SJCRH30 (cell line): ENCODE data around the genes CLK4 and ZNF354C.

- RAMPAGE, long total RNA = no peak
Observed at GRCh38 chr5:178240706-178241130, 8.1 kb upstream of the PHYKPL start.

DNA sequence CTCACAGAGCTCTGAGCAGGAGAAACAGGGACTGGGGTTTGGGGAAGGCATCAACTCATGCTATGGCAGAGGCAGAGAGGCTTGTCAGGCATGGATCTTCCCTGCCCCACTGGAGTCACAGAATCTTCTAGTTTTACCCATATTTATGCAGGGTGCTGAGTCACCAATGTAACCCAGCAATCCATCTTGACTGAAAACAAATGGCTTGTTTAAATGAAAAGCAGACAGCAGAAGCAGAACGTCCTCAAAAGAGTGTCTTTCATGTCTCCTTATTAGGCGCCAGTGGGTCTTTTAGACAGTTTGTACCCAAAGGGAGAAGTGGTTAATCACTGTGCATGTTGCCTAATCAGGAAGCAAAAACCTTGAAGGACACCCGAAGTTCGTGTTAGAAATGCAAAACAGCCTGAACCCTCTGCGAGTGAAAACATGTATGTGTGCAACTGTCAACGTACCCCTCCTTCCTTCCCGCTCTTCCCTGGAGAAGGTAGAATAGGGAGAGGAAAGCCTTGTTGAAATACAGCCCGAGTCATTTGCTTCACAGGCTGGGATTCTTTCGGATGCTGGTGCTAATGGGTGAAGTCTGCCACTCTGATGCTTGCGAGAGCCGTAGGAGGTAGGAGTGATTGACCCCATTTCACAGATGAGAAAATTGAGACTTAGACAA is 112.8 kb downstream of the COL23A1 start:
- RAMPAGE, long total RNA = no peak

- RAMPAGE, long total RNA = no peak
Observed at GRCh38 chr5:178491149-178491602, 99.0 kb downstream of the COL23A1 start.

- RAMPAGE, long total RNA = no peak
Observed at GRCh38 chr5:178527185-178527866, 62.9 kb downstream of the COL23A1 start.

GRCh38 chr5:178626937-178627678 is at the start of gene CLK4:
Gene CLK4 (minus strand): TSS chr5:178627050.
- RAMPAGE, long total RNA = start-site peak on the minus strand at chr5:178627016-178627044, 170 and 22 reads in 2 replicates

DNA sequence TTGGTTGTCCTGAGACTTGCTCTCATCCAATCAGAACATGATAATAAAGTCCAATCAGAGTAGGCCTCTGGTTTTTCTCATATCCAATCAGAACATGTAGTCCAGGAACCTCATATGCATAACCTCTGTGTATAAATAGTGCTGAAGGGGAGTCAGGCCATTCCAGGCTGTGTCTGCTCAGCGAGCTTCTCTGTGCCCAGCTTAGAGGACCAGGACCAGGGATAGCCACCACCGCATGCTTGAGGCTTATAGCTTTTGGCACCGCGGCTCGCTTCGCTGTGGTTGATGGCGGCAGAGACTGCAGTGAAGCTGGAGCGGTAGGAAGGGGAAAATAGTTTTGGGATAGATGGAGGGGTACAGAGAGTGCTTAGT is 26.8 kb upstream of the ZNF354B start:
- RAMPAGE, long total RNA = no peak

DNA sequence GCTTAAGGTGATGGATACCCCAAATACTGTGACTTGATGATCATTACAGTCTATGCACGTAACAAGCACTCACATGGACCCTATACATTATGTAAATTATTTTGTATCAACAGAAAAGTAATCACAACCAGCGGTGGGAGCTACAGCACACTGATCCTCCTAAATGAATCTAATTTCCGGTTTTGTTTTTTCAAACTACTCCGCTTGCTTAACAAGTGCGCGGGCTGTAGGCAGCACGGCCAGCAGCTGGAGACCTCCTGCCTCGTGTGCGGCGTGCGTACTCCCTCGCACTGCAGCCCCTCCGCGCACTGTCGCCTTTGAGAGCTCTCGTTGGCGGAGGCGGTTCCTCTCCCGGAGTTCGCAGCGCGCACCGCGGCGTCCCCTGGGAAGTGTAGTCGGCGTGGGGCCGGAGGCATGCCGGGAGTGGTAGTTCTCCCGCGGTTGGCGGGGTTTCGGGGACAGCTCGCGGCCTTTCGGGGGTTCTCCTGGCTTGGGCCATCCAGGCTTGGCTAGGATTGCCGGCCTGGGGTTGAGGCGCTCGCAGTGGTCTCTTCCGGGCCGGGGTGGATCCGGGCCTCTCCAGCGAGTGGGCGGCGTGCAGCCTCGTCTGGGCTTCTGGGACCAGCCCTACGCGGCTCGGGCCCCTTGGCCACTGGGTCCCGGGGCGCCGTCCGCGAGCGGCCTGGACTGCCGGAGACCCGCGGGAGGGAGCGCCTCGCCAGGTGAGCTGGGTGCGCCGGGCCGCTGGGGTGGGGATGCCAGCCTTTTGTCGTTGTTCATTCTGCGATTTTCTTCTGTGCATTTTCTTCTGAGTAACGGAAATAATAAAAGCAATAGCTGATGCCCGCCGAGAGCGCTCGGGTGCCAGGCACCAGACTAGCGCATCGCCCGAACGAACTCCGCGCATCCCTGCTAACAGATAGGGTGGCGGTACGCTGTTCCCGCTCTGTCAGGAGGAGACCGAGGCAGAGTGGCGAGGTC is at the start of gene ZNF354C:
ZNF354C (plus strand) TSS at position 429 of the 981 bp plus-strand sequence.
- RAMPAGE, long total RNA = no peak

GRCh38 chr5:179113133-179113743 is 53.1 kb downstream of the ZNF354C start:
- RAMPAGE, long total RNA = no peak

DNA sequence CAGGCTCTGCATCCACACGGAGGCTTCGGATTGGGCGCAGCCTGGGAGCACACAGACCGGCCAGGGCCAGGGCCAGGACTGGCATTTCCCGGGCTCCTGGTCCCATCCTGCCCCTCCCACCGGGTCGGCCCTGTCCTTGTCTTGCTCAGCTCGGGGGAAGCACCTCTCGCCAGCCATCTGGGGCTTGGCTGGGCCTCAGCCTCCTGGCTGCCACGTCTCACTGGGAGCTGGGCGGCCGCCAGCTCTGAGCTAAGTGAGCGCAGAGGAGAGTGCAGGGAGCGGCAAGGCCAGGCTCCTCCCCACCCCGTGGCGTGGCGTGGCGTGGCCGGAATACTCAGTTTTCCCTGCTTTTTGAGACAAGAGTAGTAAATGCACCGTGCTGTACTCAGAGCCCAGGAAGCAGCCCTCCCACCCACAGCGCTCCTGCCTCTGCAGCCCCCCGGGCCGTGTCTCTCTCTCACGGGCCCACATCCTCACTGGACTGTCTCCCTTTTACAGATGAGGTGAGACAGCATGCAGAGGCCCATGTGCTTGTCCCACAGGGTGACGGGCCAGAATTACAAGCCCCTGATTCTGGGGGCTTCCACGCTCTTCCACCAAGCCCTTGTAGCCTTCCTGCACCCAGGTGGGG is 31.0 kb downstream of the ADAMTS2 start:
- RAMPAGE, long total RNA = no peak

DNA sequence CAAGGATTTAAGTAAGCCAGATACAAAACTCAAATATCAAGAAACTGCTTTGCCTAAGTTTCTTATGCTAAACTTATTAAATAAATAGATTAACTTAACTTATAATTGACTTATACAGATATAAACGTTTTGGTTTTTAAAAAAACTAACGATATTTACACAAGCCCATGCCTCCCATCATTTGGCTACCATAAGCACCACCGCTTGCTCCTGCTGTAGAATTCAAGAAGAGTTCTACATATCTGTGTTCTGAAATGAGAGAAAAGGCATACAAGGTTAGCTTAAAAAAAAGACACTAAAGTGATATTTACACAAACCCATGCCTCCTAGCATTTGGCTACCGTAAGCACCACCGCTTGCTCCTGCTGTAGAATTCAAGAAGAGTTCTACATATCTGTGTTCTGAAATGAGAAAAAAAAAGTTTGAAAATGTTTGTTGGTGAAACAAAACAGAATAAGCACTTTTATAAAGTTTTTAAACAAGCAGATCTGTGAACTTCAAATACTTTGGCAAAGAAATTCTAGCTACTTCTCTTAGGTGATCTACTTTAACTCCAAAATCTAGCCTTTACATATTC is 6.7 kb downstream of the HNRNPH1 start:
- RAMPAGE, long total RNA = no peak

DNA sequence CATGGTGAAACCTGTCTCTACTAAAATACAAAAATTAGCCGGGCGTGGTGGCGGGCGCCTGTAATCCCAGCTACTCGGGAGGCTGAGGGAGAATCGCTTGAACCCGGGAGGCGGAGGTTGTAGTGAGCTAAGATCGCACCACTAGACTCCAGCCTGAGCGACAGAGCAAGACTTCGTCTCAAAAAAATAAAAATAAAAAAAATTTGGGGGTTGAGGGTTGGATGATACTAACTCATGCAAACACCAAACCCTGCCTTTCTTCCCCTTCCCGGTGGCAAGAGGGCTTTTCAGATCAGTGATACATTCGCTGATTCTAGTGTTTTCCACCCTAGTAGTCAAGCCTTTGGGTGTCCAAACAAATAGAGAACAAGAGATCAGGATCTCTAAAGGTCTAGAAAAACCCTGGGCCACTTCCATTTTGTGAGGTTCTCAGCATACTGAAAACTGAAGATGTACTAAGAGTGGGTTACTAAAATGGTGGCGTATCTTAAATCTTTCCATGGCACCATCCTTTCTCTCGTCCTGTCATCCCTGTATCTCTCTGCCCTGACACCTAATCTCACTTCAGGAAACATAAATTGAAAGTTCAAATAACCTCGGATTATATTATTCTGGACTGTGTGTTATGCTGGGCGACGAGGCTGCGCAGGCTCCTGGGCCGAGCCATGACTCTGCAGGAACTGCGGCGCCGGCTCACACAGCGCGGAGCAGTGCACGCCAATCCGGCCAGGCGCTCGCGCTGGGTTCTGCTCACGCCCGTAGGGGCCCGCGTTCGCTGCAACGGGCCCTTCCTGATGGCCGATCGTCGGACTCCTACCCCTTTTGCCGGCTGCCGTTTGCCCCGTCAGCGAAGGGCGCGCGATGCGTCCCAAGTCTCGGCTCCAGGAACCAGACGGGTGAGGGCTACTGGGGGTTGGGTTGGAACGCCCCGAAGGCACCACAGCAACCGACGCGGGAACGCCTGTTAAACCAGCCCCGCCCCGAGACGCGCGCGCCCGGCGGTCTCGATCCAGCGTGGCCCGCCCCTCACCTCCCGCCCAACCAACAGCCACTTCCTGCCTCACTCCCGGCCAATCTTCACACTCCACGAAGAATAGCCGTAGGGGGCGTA is 704 bp upstream of the CANX start:
- RAMPAGE, long total RNA = start-site peak on the minus strand centred at position 902 of the sequence, 93 bp wide, 30 and 11 reads in 2 replicates

GRCh38 chr5:179759887-179760502 is 27.4 kb downstream of the MAML1 start:
- RAMPAGE, long total RNA = no peak

DNA sequence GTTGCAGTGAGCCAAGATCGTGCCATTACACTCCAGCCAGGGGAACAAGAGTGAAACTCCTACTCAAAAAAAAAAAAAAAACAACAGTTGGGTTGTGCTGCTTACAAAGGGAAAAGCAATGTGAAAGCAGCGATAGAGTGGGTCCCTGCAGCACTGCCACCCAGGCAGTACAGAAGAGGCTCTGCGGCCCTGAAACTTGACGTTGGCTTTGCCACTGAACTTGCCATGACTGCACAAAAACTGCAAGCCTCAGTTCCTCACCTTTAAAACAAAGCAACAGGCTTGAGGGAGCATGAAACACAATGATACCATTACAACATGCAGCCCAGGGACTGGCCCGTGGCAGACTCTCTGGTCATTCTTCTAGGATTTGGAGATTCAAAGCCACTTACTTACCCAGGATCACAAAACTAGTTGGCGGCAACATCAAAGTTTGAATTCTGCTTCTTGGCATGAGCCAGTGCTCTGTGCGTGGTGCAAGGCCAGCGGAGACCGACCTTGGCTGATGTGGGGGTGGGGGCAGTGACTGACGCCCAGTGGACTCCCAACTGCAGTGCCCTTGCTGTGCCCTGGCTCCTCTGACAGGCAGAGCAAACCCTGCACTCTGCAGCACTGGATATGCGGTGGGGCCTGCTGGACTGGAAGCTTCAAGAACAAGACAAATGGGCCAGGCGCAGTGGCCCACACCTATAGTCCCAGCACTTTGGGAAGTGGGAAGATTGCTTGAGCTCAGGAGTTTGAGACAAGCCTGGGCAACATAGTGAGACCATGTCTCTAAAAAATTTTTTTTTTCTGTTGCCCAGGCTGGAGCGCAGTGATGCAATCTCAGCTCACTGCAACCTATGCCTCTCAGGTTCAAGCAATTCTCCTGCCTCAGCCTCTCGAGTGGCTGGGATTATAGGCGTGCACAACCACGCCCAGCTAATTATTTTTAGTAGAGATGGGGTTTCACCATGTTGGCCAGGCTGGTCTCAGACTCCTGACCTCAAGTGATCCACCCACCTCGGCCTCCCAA is 18.8 kb downstream of the SQSTM1 start:
- RAMPAGE, long total RNA = no peak

DNA sequence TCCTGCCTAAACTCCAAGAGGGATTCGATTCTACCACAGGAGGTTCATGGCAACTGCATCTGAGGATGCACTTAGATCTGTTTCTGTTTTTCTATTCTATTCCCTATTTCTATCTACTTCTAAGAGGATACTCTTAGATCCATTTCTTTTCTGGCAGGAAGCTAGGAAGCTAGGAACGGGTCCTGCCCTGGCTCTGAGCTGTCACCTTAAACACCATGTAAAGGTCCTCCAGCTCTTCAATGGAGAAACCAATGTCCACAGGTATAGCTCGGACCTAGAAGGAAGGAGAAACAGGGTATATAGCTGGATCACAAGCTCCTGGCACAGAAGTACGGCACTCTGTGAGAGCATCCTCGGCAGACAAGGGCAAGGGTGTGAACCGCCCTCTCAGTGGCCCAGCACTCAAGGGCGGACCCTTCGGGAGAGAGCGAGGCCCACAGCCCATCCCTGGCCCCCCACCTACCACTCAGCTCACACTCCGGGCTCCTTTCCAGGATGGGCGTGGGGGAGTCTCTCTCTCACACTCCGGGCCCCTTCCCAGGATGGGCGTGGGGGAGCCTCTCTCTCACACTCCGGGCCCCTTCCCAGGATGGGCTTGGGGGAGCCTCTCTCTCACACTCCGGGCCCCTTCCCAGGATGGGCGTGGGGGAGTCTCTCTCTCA is 12.8 kb upstream of the MRNIP start:
- RAMPAGE, long total RNA = no peak

GRCh38 chr5:179872712-179873397 is 14.2 kb upstream of the MRNIP start:
- RAMPAGE, long total RNA = no peak

GRCh38 chr5:179956306-179957004 is 48.8 kb upstream of the TBC1D9B start:
- RAMPAGE, long total RNA = no peak

- RAMPAGE, long total RNA = no peak
Observed at GRCh38 chr5:180026383-180026798, 45.2 kb downstream of the RNF130 start.

- RAMPAGE, long total RNA = no peak
Observed at GRCh38 chr5:180070706-180071244, 784 bp downstream of the RNF130 start.

DNA sequence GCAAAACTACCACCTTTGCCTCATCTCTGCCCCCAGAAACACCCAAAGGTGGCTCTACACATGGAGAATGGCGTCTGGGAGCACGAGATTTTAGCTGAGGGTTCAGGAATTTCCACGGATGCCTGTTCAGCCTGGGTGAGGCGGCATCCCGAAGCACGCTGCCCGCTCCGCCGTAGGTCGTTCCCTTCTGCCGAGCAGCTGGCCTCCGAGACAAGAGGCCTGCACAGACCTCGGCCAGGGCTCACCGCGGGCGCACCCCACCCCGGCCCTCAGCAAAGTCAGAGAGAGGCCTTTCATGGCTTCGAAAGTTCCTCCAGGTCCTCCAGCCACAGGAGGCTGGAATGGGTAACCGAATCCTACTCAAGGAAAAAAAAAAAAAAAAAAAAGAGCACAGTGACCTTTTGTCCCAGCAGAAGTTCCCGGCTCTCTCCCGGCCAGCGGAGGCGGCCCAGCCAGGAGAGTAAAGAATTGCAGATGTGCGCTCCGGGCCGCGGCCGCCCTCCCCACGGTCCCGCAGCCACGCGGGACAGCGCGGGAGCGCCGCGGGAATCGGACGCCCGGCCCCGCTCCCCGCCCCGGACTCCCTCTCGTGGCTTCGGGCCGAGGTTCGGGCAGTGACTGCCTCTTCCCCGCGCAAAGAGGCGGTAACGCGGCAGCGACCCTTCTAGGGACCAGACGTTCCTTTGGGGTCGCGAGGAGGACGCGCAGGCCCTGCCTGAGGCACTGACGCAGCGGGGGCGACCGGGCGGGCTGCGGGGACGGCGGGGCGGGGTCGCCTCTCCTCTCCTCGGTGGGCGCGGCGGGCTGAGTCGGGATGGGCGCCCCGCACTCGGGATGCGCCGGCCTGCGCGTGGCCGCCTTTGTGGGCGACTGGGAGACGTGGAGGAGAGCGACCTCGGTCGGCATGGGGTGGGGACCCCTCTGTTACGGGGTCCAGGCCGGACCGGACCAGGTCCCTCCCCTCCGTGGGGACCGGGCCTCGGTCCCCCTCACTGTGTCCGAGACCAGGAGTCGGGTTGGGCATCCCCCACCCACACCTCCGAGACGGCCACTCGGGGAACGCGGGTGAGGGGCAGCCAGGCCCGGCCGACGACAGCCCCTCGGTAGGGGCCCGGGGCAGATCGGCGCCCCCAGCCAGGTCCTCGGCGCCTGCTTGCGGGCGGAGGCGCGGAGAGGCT is 773 bp downstream of the GFPT2 start:
- RAMPAGE, long total RNA = no peak

DNA sequence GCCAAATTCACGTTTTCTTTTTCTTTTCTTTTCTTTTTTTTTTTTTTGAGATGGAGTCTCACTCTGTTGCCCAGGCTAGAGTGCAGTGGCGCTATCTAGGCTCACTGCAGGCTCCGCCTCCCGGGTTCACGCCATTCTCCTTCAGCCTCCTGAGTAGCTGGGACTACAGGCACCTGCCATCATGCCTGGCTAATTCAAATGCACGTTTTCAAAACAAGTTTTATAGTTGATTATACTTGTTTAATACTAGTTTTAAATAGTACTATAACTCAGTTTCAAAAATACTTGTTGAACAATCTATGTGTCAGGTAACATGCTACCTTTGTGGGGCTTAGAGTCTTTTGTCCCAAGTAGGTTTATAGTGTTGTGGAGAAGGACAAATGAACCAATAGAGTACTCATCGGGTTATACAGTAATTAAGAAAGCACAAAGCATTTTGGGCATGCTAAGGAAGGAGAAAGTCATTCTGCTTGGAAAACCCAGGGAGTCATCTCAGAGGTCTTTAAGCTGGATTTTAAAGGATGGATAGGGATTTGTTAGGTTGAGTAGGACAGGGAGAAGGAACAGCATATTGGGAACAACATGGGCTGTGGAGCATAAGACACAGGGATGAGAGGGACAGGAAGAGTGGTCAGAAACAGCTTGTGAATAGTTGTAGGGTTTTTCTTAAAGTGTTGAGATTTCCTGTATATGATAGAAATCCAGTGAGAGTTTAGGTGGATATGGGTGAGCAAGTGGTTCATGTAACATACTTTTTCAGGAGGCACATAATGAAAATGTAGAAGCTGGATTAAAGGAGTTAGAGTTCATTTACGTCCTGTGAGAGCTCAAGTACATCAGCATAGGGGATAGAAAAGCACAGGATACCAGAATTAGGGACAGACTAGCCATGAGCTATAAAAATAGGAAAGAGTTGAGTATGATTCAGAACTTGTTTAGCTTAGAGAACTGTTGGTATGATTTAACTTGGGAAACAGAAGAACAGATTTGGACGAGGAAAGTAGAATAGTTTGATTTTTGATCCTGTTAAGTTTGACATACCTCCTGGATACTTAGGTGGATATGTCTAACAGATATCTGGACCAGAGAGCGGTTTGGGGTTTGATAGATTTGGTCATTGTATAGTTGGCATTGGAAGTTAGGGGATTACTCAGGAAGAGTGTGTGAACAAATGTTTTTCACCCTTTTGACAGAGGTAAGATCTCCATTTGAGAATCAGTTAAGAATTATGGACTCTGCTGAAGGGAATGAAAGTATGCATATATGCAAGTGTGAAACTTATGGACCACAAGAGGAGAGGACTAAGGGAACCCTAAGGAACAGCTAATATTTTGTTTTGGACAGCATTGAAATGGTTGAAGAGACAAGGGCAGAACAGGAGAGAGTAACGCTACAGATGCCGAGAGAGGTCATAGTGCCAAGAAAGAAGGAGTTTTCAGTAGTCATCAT is 6.8 kb downstream of the CNOT6 start:
- RAMPAGE, long total RNA = no peak